Myometrial cell (primary cell): ENCODE measurements around a stretch of chr2.

- RAMPAGE, long total RNA: no peak
Measured at GRCh38 chr2:69788971-69790187, 40.1 kb upstream of the GMCL1 start.

- RAMPAGE, long total RNA: no peak
Measured at GRCh38 chr2:69912922-69913425, 1.9 kb upstream of the MXD1 start.

GRCh38 chr2:69945261-69946032 is 16.0 kb downstream of the ASPRV1 start:
- RAMPAGE, long total RNA: no peak

DNA sequence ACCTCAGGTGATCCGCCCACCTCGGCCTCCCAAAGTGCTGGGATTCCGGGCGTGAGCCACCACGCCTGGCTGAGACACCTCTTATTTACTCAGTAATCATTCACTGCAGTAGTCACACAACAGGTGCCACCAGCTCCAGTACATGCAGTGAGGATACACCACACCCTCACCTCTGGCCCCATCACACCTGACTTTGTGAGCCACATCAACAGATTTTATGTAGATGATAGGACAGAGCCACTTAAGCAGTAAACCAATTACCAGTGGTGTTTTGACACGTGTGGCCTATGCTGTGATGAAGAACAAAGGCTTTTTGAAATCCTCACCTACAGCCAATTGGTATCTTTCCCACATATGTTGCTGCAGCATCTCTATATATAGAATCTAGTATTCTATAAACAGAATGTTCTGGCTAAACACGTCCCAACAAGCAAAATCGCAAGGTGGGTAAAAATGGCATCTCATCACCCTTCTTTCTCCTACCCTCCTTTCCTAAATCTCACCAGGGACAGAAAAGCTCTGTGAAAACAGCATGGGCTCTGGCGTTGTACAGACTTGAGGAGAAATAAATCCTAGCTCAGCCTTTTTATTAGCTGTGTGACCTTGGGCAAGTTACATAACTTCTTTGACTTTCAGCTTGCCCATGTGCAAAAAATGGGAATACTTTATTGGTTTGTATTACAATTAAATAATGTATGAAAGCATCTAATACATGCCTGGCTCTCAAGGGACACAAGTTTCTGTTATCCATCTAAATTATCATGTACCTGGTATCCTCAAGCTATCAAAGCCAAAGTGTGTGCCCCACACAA is 42.4 kb upstream of the PCBP1 start:
- RAMPAGE, long total RNA: no peak

GRCh38 chr2:70087543-70088568 is 579 bp downstream of the PCBP1 start:
- RAMPAGE, long total RNA: start-site peak on the plus strand at chr2:70087585-70087841, 224 and 384 reads in 2 replicates; start-site peak on the plus strand at chr2:70088133-70088185, 43 and 20 reads in 2 replicates

DNA sequence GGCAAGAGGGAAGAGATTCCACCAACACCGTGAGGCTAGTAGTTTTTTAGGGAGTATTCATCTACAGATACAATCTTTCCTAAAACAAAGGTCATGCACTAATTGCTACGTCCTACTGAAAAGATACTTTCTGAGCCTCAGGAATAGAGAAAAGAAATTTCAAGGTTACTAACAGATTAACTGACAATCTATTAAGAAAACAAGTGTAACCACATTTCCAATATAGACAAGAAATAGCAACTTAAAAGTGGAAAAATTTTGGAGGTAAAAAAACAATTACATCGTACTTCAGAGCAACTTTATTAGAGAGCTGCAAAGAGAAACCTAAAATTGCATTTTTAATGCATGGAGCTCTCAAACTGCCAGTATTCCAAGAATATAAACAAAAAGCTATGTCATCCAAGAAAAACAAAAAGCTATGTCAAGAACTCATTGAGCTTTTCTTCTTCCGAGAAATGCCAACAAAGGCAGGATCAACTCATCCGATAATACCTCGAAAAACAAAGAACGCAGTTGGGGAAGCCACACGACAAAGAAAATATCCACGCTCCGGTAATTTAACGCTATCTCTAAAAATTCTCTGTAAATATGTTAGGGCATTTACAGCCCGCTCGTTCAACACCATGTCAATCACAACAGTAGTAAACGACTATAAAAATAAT is 1.2 kb downstream of the TIA1 start:
- RAMPAGE, long total RNA: no peak

DNA sequence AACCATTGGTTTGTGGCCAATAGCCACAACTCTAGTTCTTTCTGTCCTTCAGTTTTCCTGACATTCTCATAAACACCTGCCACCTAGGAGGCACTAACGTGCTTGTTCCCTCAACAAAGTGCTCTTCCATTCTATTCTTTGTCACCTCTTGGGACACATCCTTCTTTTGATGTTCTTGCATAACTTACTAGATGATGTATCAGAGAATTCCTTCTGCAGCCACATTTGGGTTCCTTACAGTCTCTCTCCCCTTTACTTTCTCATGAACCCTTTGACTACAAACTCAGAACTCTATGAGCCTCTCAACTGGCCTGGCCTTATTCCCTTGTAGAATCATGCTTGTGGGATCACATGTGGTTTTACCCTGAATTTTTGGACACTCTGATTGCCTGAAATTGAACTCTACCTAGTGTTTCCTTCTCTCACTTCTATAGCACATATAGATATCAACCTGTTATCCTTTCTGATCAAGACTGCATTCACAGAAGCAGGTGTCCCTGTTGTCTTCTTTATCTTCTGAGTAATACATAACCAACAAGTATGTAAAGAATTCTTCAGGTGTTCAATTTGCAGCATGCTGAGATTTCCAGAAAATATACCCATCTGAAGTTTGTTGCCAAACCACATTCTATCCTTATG is 69.8 kb downstream of the TGFA start:
- RAMPAGE, long total RNA: no peak

- RAMPAGE, long total RNA: no peak
Measured at GRCh38 chr2:70516100-70516366, 37.6 kb downstream of the TGFA start.

- RAMPAGE, long total RNA: no peak
Measured at GRCh38 chr2:70673177-70673459, 94.9 kb downstream of the ADD2 start.

- RAMPAGE, long total RNA: no peak
Measured at GRCh38 chr2:70717314-70717893, 50.6 kb downstream of the ADD2 start.

DNA sequence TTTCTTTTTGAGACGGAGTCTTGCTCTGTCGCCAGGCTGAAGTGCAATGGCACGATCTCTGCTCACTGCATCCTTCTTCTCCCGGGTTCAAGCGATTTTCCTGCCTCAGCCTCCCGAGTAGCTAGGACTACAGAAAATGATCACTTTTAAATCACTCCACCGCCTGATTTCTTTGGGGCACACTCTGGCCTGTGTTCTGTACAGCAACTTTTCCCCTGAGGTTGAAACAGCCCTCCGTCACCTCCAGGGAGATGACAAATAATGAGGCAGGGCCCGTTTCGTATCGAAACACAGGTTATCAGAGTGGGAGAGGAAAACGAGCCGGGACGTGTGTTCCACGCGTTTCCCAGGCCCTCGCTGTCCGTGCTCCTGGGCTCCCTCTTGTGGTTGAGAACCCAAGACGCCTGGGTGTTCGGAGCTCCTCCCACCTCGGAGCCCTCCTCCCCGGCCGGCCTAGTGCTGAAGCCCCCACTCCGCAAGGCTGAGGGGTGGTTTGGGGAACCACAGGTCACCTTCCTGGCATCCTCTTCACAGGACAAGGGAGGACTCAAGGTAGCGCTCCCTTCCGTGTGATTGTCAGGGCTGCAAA is 12.6 kb downstream of the ATP6V1B1 start:
- RAMPAGE, long total RNA: no peak

DNA sequence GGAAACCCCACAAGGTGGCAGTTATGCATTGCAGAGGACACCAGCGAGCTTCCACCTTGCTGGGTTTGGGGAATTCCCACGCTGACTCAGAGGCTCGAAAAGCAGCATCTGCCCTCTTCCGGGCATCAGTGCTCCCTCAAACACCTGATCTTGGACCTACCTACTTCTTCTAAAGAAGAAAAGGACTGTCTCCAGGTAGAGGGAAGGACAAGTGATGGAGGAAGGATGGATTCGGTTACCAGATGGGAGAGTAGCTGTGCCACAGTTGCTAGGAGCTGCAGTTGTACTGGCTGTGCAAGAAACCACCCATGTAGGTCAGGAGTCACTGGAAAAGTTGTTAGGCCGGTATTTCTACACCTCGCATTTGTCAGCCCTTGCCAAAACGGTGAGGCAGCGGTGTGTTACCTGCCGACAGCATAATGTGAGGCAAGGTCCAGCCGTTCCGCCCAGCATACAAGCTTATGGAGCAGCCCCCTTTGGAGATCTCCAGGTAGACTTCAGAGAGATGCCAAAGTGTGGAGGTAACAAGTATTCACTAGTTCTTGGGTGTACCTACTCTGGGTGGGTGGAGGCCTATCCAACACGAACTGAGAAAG is 29.1 kb upstream of the TEX261 start:
- RAMPAGE, long total RNA: no peak

DNA sequence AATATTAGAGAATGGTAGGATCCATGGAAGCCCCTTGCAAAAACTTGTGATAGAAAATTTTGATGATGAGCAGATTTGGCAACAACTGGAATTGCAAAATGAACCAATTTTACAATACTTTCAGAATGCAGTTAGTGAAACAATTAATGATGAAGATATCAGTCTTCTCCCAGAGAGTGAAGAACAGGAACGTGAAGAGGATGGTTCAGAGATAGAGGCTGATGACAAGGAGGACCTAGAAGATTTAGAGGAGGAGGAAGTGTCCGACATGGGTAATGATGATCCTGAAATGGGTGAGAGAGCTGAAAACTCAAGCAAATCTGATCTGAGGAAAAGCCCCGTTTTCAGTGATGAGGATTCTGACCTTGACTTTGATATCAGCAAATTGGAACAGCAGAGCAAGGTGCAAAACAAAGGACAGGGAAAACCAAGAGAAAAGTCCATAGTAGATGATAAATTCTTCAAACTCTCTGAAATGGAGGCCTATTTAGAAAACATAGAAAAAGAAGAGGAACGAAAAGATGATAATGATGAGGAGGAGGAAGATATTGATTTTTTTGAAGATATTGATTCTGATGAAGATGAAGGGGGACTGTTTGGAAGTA is 2.6 kb downstream of the MPHOSPH10 start:
- RAMPAGE, long total RNA: no peak

DNA sequence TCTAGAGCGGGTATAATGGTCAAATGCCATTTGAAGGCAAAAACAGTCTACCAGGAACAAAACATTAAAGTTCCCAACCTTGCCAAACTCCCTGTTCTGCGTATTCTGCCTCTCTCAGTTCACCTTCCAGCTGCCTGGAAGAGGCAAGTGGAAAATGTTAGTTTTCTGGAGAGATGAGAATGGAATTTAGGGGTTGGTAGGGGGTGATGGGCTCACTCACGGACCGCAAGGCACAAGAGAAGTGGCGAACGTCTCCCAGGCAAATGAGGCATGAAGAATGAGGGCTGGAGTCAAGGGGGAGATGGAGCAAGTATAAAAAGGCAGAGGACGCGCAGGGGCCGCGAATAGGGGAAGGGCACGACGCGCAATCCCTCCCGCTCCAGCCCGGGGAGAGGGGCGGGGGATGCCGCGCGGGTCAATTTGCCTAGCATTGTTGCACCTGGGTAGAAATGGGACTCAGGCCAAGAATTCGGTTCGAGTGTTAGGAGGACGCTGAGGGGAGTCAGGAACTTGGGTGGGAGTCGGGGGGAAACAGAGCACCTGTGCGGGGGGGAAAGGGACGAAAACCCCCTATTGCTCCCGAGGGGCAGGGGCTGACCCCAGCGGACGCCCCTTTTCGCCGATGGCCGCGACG is 655 bp downstream of the PAIP2B start:
- RAMPAGE, long total RNA: no peak

DNA sequence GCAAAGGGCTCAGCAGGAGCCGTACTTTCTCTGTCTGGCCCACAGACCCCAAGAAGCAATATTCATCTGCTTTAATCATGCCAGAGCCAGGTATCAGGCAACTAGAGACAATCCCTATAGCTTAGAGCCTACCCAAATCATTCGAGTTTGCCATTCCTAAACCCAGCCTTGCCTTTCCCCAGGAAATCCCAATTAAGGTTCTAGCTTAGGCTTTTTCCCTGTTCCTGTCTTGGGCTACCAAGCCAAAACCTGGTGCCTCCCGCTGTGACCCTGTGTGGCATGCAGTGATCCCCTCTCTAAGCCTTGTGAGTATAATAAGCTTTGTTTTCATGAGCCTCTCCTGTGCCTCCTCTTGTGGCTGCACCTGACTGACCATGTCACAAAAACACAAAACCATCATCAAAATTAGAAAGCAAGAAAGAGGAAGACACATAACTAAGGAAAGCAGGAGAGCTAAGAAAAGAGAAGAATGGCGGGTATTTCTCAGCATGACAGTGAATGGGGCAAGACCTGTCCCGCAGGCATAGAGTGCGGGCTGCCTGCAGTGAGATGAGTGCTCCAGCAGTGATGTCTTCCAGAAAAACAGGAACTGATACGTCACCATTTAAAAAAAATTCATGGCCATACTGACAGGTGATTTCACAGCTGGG is 9.1 kb upstream of the PAIP2B start:
- RAMPAGE, long total RNA: no peak

- RAMPAGE, long total RNA: no peak
Measured at GRCh38 chr2:71276253-71277337, 49.7 kb upstream of the PAIP2B start.

DNA sequence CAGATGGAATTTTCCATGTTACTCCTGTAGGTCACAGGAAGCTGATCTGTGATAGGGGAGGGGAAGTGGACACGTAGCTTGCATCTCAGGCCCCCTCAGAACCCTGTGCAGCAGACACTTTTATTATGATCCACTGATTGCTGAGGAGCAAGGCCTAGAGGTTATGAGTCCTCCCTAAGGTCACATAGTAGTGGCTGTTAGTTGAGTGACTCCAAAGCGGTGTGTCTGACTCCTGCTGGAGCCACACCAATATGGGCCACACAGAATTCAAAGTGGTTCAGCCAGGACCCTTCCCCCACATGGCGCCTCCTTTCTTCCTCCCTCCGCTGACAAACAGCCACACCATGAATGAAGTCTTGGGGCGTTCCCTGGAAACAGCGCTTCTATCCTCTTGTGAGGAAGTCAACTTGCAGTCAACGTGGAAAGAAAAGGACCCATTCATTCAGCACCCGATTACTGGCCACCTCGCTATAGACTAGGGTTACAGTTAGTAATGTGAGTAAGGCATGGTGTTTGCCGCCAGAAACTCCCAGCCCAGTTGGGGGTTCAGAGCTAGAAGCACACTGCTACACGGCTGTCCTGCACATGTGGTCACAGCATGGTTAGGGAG is 8.5 kb downstream of the DYSF start:
- RAMPAGE, long total RNA: no peak

GRCh38 chr2:71545201-71545724 is 78.8 kb downstream of the DYSF start:
- RAMPAGE, long total RNA: no peak

DNA sequence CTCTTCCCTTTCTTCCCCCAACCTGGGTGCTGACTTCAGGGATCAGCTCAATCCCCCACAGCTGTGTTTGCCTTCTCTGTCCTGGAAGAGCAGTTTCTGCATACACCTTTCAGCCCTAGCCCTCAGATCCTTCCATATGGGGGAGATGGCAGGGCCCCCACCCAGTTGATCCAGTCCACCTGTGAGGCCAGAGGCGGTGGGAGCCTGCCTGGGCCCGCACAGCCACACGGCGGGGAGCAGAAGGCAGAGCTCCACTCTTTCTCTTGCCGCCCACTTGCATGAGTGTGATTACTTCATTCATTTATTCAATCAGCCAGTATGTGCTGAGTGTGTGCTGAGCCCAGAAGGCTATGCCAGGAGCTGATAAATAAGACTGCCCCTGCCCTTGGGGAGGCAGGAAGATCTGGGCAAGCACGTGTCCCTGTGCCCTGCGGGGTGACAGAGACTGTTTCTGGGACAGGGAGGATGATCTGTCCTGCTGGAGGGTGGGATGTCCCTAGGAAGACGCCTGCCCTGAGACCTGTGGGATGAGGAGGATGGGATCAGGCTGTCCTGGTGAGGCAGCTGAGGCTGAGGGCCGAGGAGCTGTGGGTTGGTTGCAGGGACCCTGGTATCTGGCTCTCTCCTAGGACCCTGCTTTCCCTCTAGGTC is 237.6 kb downstream of the DYSF start:
- RAMPAGE, long total RNA: no peak

DNA sequence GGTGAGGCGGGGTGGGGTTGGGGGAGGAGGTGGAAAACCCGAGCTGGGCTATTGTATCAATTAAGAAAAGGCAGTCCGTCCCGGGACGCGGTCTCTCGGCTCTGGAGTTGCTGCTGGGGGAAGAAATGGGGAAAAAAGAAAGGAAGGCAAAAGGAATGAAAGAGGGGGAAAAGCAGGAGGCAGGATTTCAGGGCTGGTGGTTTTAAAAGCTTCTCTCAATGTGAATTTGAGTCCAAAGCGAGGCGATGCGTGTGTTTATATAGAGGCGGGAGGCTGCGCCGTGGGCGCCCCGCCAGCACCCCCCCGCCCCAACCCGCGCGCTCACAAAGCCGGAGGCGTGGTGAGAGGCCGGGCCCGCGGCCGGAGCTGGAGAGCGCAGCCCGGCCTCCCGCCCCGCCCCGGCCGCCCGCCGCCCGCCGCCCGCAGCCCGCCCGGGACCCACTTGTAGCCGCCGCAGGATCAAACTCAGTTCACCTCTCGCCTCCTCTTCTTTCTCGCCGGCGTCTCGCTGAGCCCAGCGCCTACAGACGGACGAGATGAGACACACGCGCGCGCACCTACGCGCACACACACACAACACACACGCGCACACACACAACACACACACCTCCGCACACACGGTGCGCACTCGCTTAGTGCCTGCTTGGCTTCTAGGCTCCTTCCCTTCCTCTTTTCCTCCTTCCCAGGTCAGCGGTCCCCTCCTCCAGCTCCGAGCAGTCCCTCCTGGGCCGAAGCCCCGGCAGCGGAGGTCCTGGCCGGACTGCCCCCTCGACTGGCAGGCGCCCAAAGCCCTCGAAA is 1.2 kb upstream of the CYP26B1 start:
- RAMPAGE, long total RNA: no peak